Airway epithelial cell (primary cell): ENCODE results near the gene ELOVL5.

DNA sequence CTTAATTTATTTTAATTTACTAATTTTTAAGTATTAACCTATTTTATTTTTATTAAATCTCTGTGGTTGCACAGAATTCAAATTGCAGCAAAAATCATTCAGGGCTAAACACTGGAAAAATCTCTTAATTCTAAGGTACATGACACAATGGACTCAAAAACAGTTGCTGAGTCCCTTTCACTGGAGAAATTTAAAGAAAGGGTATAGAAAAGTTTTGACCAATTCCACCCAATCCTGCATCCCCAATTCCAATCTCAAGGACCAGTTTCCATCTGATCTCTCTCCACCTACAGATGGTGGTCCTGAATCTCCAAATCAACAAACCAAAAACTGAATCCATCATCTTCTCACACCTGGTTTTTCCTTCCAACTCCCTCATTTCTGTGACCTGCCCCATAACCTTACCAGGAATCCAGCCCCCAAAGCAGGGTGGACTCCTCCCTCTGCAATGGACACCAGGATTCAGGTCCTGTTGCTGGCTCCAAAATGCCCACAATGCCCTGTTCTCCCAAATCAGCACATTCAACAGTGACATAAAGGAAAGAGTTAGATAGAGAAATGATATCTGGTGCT lies 14.3 kb downstream of the ELOVL5 start:
- RAMPAGE, long total RNA: no peak

- RAMPAGE, long total RNA: start-site peak on the minus strand at chr6:53348902-53348985, 630 and 446 reads in 2 replicates
Observed at GRCh38 chr6:53348665-53349414, at the start of gene ELOVL5. Gene ELOVL5 (minus strand): TSS chr6:53348950.

DNA sequence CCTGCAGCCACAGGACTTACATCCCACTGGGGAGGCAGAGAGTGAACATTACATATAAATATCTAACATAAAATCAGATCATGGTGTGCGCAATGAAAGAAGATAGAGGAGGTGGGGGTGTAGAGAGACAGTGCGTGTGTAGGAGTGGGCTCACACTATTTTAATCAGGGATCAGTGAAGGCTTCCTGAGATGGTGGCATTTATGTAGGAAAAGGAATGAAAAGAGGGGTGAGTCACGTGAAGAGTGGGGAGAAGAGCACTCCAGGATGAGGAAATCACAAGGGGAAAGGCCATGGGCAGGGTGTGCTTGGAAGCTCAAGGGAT lies 80.2 kb downstream of the GCLC start:
- RAMPAGE, long total RNA: no peak

GRCh38 chr6:53541890-53542286 lies 3.0 kb downstream of the GCLC start:
- RAMPAGE, long total RNA: no peak

GRCh38 chr6:53547677-53548780 lies 3.1 kb upstream of the GCLC start:
- RAMPAGE, long total RNA: no peak

- RAMPAGE, long total RNA: no peak
Observed at GRCh38 chr6:53664518-53665173, 910 bp downstream of the KLHL31 start.

DNA sequence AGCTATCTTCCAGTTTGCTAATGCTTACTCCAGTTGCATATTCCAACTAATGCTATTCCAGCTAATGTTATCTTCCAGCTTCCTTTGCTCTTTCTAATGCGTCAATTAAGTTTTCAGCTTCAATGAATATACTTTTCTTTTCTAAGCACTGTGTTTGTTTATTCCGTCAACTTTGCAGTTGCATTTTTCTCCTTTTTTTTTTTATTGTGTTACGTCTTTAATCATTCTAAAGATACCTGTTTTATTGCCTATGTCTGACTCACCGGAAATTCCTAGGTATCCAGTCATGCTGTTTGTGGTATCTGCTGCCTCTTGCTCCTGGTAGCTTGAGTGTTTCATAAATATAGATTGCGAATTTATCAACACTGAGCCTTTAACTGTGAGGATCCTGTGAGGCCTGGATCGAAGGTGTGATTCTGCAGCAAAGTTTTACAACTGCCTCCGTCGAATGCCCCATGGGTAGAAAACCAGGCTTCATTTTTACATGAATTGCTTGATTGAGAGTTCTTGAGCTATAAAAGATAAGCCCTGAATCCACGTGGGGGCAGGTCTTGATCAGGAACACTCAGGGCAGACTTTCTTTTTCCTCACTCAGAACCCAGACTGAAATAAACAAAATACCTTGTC lies 60.3 kb upstream of the LRRC1 start:
- RAMPAGE, long total RNA: no peak

- RAMPAGE, long total RNA: no peak
Observed at GRCh38 chr6:53766075-53766713, 28.6 kb upstream of the LRRC1 start.

GRCh38 chr6:53862594-53863319 lies 68.0 kb downstream of the LRRC1 start:
- RAMPAGE, long total RNA: no peak

- RAMPAGE, long total RNA: no peak
Observed at GRCh38 chr6:53918858-53919285, 124.1 kb downstream of the LRRC1 start.

DNA sequence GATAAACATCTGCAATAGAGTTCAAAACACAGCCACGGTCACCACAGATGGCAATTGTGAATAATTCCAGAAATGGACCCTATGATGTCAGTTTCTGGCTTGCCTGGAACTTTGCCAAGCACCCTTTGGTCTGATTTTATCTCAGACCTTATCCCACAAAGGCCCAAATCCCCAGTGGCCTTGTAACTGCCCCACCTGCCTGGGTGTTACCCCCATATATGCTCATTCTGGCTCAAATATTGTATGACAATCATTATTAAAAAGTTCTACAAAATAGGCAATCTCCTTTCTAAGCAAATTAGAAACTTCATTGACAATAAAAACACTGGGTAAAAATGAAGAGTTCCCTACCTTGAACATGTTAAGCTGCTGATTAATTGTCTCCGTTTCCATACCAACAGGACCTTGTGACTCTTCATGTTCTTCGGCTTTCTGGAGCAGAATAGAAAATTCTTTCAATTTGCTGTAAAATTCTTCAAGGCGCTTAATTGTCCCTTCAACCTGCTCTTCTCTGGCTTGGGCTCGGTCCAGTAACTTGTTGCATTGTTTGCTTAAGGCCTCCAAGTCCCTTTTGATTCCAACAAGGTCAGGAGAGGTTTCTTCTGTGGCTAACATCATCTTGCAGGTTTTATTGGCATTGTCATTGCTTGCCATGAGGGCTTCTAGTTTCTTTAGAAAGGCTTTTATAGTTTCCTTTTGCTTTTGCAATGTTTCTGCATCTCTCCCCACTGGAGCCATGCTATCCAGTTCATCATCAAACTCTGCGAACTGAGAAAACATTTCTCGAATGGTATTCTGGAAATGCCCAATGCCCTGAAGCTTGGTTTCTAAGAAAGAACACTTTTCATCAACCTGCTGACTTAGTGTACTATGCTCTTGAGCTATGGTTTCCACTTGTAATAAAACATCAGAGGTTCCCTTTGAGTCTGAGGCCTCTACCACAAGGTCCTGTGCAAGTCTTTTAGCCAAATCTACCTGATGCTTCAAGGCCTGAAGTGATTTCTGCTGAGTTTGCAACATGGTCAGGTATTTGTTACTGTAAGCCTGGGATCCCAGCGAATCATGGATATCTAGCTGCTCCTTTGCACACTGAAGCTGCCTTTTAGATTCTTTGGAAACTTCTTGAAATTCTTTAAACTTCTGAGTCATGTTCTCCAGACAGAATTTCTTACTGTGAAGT lies 304.8 kb upstream of the COL21A1 start:
- RAMPAGE, long total RNA: no peak

DNA sequence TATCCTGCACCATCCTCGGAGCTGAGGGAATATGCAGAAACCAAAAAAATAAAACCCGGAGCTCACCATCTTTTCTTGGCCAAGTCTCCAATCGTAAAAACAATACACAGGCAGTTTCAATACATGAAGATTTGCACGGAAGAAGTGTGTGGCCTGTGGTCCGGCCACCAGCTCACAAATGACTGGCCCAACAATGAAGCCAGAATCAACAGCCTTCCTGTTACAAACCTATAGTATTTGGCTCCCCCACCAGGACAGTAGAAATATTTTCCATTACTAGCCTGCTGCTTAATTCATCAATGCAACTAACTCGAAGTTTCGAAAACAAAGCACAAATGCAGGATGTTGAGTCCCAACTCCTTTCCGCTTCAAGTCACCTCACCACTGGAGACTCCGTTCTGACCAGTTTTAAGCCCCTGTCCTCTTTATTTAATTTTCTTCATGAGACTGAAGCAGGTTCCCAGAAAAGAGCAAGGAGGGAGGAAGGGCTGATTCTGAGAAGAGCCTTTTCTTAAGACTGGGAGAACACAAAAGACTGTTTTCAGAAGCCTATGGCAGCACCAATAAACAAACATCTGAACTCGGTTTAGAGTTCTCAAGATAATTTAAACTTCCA lies 102.8 kb downstream of the DST start:
- RAMPAGE, long total RNA: no peak

GRCh38 chr6:57171030-57171631 lies 995 bp upstream of the BAG2 start:
- RAMPAGE, long total RNA: no peak

GRCh38 chr6:57252873-57253470 lies 30.9 kb upstream of the RAB23 start:
- RAMPAGE, long total RNA: no peak

GRCh38 chr6:61156519-61156882 lies 1129.5 kb downstream of the KHDRBS2 start:
- RAMPAGE, long total RNA: no peak

DNA sequence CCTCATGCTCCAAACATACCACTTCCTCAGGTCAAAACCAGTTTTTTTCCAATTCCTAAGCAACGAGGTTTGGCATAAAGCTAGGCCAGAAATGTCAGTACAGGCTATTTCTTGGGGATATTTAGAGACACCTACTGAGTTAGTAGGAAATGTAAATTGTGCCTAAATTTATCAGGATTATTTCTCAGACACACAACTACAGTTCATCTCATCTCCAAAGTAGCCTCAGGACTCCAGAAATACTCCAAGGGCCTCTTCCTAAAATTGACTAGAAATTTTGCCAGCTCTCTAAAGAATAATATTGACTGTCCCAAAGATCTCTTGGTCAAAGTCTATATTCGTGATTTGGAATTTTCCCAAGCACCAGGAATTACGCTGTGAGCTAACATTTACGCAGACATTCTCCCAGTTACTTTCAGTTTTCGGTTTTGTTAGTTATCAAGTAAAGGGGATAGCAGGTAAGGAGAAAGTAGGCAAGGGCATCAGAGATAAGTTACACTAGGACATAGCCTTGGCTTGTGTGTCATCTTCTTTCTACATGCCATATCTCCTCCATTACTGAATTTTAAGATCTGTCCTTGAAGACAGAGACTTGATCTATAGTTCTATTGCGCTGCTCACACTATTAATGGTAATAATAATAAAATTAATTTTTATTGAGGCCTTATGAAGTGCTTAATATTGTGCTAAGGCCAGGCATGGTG lies 91.2 kb upstream of the LGSN start:
- RAMPAGE, long total RNA: no peak

DNA sequence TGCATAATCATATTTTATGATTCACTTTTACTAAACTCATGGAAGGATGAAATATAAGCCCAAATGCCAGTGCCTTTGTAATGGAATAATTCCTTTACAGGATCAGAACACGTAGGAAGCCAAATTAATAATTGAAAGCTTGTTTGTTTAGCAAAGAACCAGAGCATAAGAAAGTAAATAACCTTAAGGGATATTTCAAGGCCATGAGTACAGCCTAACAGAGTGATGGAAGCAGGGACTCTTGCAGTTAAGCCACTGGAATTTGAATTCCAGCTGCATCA lies 11.4 kb upstream of the PTP4A1 start:
- RAMPAGE, long total RNA: no peak

GRCh38 chr6:63579935-63580783 lies 7.9 kb downstream of the PTP4A1 start:
- RAMPAGE, long total RNA: no peak

DNA sequence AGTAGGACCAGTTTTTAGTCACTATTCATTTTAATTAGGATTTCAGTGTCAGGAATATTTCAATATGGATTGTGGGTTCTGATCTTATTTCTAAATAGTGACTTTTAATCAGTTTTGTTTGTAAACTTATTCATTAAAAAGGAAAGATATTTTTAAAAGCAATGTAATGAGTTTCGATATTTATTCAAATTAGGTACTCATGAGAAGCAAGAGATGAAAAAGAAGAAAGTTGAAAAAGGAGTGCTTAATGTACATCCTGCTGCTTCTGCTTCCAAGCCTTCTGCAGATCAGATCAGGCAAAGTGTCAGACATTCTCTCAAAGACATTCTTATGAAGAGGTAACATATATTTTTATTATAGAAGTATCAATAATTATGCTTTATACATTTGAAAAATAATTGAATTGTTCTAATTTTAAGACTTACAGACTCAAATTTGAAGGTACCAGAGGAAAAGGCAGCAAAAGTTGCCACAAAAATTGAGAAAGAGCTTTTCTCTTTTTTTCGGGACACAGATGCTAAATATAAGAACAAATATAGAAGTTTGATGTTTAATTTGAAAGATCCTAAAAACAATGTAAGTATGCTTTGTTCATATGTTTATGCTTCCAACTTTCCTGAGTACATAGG lies 62.5 kb downstream of the PHF3 start:
- RAMPAGE, long total RNA: no peak

- RAMPAGE, long total RNA: no peak
Observed at GRCh38 chr6:63799665-63800265, 164.2 kb downstream of the PHF3 start.